ENCODE results near the genes SIGLEC15 and C18orf25.

DNA sequence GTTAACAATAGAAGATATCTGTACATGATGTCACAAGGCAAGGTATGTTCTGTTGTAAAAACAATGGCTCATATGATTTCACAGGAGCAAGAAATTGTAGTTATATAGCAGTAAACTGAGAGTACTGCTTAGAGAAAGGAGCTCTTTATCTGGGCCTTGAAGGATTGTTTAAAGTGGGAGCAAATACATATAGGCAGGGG lies 1159.8 kb upstream of the CELF4 start:
- PRO-cap, result no peak

DNA sequence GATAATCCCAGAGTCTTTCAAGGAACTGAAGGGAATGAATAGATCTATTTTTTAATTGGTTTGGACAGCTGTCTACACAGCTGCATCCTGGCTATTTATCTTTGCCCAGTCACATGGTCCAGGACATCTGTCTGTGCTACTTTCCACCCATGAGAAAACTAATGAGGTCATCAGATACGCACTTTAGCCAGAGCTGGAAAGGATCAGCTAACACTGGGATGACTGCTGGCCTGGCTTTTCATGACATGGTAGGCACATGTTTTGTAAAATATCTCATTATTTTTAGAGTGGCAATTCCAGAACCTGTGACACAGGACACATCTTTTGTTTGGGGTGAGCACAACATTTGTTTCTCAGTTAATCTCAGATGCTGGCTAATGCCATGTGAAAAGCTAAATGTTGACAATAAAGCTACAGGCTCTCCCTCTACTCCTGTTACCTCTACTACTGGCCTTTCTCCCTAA lies 500.8 kb downstream of the RIT2 start:
- PRO-cap, result no peak

DNA sequence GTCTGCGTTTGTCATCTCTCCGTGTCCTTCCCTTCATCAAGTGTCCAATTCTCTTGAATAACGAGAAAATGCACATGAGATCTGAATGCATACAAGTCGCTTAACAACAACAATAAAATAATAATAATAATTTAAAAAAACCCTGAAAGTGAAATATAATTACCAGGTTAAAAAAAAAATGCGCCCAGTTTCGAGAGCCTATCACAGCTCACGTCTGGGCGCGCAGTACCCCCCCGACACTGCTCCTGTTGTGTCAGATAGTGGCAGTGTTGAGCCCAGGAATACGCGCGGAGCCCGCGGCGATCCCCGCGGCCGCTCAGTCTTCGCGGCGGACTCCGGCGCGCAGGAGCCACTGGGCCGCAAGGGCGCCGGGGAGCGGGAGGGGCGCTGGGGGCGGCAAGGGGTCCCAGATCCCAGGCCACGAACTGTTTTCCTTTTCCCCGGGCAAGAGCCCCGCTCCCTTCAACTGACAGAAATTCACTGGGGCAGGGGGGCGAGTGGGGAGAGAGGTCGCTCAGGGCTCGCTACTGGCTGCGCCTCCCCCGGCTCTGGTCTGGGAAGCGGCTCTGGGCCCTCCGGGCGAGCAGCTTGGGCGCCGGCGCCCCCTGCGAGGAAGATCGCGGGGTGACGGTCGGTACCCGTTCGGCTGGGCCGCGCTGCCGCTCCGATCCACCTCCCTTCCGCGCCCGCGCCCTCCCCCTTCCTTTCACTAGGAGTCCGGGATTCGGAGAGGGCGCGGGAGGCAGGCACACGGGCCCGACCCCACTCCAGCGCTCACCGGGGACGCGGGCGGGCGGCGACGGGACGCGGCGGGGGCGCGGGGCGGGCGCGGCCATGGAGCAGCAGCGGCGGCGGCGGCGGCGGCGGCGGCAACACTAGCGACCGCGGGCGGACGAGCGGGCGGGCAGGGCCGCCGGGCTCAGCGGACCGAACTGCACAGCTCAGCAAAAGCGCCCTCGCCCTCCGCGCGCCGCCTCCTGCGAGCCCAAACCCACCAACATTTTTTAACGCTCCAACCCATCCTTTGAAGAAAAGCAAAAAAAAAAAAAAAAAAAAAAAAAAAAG lies 1.5 kb upstream of the SETBP1 start:
- PRO-cap, result unidirectional peak, plus-strand start at position 278 of the sequence; unidirectional peak, plus-strand start at position 319 of the sequence; bidirectional peak, plus-strand start at position 712 of the sequence, minus-strand start at position 705 of the sequence; bidirectional peak, plus-strand start outside the sequence, minus-strand start at position 999 of the sequence

- PRO-cap, result bidirectional peak, plus-strand start at chr18:44680160, minus-strand start at chr18:44679836; bidirectional peak, plus-strand start at chr18:44680652, minus-strand start at chr18:44680469
Measured at GRCh38 chr18:44679903-44680743, 565 bp upstream of the SETBP1 start.

- PRO-cap, result no peak
Measured at GRCh38 chr18:44741596-44742103, 61.0 kb downstream of the SETBP1 start.

- PRO-cap, result no peak
Measured at GRCh38 chr18:44759098-44759859, 78.6 kb downstream of the SETBP1 start.

DNA sequence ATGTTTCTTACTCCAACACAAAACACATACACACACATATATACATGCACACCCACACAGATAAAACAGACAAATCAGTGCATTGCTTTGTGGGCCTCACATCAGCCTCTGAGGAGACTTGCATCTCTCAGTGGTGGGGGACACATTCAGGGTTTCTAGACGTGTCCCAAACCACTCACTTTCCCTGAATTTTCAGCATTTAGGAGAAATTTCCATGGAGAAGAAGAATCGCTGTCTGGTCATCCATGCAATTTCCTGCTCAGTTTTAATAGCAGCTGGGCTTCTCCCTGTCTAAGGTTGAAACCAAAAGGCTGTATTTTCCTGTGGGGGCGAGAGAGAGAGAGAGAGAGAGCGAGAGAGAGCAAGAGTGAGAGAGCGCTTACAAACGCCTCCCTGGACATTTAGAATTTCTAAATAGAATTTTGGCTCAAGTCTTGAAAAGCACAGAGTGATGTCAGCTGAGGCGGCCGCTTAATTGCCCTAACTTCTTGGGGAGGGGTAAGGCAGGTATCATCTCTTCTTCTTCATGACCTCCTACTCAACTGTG lies 110.8 kb downstream of the SETBP1 start:
- PRO-cap, result no peak

- PRO-cap, result no peak
Measured at GRCh38 chr18:44792134-44793191, 111.8 kb downstream of the SETBP1 start.

DNA sequence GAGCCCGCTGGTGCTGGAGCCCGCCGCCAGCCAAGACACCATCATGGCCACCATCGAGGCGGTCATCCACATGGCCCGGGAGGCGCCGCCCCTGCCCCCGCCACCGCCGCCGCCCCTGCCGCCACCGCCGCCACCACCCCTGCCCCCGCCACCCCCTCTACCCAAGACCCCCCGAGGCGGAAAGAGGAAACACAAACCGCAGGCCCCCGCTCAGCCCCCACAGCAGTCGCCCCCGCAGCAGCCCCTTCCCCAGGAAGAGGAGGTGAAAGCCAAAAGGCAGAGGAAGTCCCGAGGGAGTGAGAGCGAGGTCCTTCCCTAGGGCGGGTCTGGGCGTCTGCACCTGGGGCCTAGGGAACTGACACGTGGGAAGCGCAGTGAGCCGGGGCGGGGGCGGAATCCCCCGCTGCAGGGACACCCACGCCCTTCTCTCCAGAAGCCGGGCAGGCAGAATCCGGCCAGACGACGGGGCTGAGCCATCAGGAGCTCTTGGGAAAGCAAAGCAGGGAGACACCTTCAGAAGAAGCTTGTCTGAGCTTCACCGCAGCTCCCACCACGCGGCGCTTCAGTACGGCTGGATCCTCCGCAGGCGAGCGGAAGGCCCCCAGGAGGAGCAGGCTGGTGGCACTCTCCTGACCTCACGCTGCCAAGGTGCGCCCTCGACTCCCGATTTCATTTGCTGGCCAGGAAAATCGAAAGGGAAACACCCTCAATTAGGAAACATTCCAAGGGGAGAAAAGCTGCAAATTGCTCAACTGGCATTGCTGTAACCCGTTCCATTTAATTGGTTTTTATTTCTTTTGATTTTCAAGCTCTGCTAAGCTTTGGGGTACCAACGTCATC lies 382.9 kb downstream of the SETBP1 start:
- PRO-cap, result no peak

- PRO-cap, result no peak
Measured at GRCh38 chr18:45239030-45239357, 376.3 kb upstream of the SLC14A2 start.

- PRO-cap, result no peak
Measured at GRCh38 chr18:45660780-45661218, 45.5 kb downstream of the SLC14A2 start.

DNA sequence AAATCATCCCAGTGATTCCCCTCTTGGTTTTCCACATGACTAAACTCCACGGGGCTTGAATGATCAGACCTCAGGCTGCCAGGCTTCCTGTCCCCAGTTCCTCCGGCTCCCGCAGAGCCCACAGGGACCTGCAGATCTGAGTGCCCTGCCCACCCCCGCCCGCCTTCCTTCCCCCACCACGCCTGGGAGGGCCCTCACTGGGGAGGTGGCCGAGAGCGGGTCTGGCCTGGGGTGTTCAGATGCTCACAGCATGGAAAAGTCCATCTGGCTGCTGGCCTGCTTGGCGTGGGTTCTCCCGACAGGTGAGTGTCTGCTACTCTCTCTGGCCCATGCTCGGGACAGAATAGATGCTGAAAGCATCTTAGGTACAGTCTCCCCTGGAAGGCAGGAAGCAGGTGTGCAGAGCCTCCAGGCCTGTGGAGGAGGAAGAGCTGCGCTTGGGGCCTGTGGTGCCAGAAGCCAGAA lies at the start of gene SIGLEC15:
SIGLEC15 (plus strand) TSS at position 197 of the 465 bp plus-strand sequence.
- PRO-cap, result no peak

DNA sequence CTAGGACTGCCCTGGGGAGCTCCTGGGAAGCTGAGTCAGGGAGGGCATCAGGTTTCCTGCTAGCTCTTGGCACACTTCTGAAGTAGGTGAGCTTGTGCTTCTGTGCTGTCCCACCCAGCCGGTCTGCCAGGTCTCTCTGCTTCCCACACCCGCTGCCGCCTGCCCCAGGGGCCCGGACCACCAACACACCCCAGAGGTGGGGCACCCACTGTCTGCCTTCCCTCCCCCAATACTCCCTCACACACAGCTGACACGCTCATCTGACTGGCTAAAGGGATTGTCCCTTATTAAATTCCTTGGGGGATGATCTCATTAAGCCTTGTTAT lies 21.0 kb upstream of the C18orf25 start:
- PRO-cap, result no peak

GRCh38 chr18:46173097-46174436 lies at the start of gene C18orf25:
Gene C18orf25 (plus strand): TSS chr18:46174034.
- PRO-cap, result unidirectional peak, plus-strand start at chr18:46173557; bidirectional peak, plus-strand start at chr18:46174135, minus-strand start at chr18:46174018

DNA sequence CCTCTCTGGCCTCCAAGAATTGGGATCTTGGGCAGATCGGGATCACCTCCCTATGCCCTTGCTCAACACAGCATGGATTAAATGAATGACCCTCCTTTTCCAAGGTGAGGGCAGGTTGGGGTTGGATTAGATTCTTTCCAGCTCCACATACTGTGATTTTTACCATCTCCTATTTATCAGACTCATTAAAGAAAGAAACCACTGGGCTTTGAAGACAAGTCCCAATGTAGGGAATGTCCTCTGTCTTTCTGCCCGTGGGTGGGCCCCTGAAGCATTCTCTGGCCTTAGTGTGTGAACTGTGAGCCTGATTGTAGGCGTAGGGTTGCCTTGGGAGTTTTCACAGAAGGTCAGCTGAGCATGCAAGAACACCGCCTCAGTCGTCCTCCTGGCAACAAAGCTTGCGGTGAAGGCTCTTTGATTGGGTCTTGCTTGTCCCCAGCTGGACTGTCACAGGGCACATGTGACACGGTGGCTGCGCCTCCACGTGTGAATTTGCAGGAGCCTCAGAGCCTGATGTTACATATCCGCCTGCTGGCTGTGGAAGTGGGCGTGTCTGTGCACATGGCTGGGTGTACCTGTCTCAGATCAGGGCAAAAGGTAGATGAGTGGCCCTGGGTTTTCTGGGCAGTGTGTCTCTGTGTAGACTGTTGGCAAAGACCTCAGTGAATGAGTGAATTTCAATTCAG lies 1.0 kb upstream of the RNF165 start:
- PRO-cap, result no peak

- PRO-cap, result no peak
Measured at GRCh38 chr18:46418597-46419266, 84.9 kb downstream of the RNF165 start.

- PRO-cap, result no peak
Measured at GRCh38 chr18:46711339-46711949, 45.4 kb downstream of the ST8SIA5 start.

GRCh38 chr18:46945909-46946353 lies 28.5 kb downstream of the KATNAL2 start:
- PRO-cap, result no peak

- PRO-cap, result no peak
Measured at GRCh38 chr18:48002959-48003355, 72.5 kb upstream of the SMAD2 start.

- PRO-cap, result no peak
Measured at GRCh38 chr18:48004417-48005145, 74.1 kb upstream of the SMAD2 start.